Colon Carcinoma Metastatic in the Brain (tissue), 2 donors: ENCODE measurements around a stretch of chr6.

DNA sequence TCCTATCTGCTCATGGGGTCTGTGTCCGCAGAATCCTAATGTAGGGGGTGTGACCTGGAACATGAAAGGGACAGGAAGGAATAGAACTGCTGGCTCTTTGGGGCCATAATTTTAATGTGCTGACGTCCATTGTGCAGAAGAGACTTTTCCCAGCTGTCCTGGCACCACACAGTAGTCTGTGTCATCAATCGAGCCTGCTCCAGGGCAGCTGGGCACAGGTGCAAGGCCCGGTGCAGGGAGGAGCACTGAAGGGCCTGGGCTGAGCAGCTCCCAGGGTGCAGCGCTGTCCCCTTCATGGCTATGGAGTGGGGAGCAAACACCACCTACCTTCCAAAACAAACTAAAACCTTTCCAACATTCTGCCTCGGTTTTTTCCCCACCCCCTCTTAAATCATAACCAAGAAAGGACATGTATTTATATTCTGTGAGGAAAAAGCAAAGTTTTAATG is 8.2 kb downstream of the SLC22A3 start:
- PRO-cap, 2 experiments: no peak in any of the 2 experiments

DNA sequence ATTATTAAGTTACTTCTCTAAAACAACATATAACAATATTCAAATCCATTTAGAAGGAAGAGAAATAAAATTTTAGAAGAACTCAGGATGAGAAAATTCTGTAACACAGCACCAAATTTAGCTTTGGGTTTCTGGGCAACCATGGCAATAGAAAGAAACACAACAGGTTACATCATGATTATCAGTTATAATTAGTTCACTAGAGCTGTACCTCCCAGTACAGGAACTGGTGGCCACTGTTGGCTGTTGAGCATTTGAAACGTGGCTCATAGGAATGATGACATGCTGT is 23.8 kb upstream of the MAP3K4 start:
- PRO-cap, 2 experiments: no peak in any of the 2 experiments

- PRO-cap, 2 experiments: no peak in any of the 2 experiments
Measured at GRCh38 chr6:160978106-160978637, 13.4 kb upstream of the MAP3K4 start.

GRCh38 chr6:160992144-160992741 is 674 bp downstream of the MAP3K4 start:
- PRO-cap, 2 experiments: peak in 1 of 2 experiments; most common minus-strand start chr6:160992410 (in 1)

DNA sequence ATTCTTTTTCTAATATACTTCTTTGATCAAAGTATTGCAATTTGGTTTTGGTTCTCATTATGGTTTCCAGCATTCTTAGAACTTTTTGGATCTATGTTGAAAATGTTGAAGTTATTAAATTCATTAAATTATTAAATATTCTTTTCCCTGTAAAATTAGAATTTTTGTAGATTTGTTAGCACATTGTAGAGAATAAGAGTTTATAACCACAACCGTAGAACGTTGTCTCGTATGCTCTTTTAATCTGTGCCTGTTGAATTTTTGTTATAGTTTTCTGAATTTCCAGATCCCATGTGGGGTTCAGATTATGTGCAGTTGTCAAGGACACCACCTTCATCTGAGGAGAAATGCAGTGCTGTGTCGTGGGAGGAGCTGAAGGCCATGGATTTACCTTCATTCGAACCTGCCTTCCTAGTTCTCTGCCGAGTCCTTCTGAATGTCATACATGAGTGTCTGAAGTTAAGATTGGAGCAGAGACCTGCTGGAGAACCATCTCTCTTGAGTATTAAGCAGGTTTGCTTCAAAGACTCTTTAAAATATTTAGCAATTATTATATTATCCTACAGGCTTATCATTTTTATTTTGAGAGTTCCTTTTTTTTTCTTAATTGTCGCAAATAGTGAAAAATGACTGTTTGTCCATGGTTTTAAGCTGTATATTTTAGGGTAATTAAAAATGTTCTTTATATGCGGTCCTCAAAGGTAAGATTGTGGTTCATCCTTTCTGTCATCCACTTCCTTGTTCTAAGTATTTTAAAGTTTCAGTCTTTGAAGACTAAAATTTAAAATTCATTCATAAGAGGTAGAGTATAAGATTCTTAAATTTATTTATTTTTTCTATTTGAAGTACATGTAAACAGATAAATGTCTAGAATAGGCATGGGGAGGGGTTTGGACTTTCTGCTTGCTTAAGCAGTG is 79.0 kb downstream of the MAP3K4 start:
- PRO-cap, 2 experiments: no peak in any of the 2 experiments

- PRO-cap, 2 experiments: no peak in any of the 2 experiments
Measured at GRCh38 chr6:161098162-161098544, 106.6 kb downstream of the MAP3K4 start.

DNA sequence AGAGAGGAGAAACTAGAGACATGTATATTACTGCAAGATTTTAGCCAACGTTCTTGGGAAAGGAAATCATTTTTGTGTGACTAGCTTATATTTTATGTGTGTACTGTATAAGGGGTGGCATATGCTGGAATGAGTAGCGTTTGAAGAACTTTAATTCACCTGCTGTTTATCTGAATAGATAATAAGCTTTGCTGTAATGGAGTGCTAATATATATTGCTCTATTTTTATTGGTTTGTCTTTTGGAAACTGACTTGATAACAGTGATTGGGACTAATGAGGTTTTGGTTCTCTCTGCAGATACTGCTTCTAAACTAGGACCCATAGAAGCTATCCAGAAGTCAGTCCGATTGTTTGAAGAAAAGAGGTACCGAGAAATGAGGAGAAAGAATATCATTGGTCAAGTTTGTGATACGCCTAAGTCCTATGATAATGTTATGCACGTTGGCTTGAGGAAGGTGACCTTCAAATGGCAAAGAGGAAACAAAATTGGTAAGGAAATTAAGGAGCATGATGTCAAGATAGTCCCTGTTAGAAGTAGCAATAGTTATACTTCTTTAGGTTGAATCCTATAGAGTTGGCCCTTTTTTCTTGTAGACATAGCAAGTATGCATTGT is 114.8 kb downstream of the MAP3K4 start:
- PRO-cap, 2 experiments: no peak in any of the 2 experiments

- PRO-cap, 2 experiments: no peak in any of the 2 experiments
Measured at GRCh38 chr6:161111808-161112211, 120.2 kb downstream of the MAP3K4 start.

DNA sequence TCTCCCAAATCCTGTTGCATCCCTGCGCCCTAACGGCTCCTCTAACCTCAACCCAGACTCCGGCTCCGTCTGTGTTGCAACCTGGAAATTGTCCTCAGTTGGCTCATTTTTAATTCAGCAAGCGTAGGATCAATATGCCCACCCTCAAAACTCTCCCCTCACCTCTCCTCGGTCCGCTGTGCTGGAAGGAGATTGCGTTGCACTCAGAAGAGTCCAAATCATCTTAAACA is 409 bp upstream of the AGPAT4 start:
- PRO-cap, 2 experiments: no peak in any of the 2 experiments

DNA sequence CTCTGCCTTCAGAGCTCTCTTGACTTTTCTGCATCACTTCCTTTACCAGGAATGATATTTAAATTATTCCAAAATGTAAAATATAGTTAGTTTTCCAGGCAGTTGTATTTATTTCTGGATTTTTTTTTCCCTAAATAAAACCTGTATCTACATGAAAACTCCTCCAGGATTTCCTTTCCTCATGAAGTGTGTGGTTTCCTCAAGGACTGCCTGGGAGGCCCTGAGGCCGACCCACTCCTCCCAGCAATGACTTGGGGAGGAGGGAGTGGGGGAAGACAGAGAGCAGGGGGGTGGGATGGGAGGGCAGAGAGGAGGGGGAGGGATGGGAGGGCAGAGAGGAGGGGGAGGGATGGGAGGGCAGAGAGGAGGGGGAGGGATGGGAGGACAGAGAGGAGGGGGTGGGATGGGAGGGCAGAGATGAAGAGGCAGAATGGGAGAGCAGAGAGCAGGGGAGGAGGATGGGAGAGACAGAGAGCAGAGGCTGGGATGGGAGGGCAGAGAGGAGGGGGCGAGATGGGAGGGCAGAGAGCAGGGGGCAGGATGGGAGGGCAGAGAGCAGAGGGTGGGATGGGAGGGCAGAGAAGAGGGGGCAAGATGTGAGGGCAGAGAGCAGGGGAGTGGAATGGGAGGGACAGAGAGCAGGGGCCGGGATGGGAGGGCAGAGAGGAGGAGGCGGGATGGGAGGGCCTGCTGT is 161.9 kb upstream of the AGPAT4 start:
- PRO-cap, 2 experiments: no peak in any of the 2 experiments

DNA sequence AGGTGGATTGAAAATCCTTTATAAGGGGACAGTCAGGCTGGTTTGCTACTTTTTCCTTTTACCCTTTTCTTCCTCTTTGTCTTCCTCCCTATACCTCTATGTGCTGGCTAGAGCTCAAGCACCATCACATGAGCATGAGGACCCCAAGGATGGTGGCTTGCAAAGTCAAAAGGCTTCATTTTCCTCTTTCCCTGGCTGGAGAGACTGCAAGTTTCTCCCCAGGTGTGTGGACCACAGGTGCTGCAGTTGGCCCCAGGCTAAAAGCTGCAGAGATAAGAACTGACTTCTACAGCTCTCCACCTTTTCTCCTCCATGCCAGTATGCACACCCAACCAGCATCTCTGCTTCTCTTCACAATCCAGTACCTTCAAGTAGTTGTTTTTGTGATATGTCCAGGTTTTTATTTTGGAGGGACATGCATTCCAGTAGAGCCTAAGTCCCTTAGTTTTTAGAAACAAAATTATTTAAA is 29.2 kb downstream of the PRKN start:
- PRO-cap, 2 experiments: no peak in any of the 2 experiments

GRCh38 chr6:162856839-162857511 is 129.2 kb downstream of the PACRG start:
- PRO-cap, 2 experiments: no peak in any of the 2 experiments

- PRO-cap, 2 experiments: no peak in any of the 2 experiments
Measured at GRCh38 chr6:163148796-163149296, 265.7 kb upstream of the QKI start.

GRCh38 chr6:163260000-163260425 is 154.5 kb upstream of the QKI start:
- PRO-cap, 2 experiments: no peak in any of the 2 experiments

- PRO-cap, 2 experiments: no peak in any of the 2 experiments
Measured at GRCh38 chr6:163288684-163289032, 125.9 kb upstream of the QKI start.

DNA sequence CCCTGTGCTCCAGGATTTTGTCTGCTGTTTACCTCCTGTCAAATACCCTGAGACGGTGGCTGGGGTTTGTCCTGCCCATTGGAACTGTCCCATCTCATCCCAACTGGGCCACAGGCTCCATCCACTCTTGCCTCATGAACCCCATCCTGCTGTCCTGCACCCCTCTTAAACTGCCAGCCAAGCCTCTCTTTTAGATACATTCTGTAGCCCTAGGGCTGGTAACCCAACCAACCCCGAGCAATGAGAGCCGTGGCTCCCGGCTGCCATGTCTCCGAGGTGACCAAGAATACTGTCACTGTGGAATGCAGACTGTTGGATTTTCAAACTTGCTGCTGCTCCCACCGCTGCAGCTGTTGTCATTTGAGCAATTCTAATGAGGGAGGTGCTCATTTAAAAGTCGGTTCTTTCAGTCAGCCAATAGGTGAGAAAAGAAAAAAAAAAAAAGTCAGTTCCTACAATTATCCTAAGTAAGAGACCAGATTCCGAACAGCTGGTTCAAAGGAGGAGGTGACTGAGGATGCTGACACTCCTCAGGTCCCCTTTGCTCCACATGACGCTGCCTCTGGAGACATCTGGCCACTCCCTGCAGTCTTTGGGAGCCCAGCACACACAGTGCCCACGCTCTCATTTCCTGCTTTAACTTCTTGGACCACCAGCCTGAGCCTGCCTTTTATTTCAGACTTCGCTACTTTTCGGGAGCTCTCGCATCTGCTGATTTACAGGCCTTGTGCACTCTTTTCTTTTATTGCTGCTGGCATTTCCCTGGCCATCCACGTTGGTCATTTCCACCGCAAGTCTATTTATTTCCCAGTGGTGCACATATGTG is 72.9 kb upstream of the QKI start:
- PRO-cap, 2 experiments: no peak in any of the 2 experiments

DNA sequence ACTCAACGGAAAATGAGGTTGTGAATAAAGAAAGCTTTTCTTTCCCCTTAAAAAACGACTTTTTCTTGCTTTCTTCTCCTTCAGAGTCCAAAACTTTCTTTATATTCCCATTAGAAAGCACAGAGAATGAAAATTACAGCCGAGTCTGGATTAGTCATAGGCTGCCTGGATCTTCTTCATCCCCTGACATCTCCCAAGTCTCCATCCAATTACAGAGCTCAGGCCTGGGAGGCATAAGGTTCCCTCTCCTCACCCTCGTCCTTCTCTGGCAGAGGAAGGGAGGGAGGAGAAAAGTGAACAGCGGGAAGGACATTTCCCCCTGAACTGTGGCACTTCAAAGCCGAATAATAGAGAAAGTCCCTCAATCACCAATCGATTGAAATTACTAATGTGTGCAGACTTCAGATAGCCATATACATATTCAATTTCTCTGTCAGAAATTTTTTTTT is 28.0 kb upstream of the QKI start:
- PRO-cap, 2 experiments: no peak in any of the 2 experiments

DNA sequence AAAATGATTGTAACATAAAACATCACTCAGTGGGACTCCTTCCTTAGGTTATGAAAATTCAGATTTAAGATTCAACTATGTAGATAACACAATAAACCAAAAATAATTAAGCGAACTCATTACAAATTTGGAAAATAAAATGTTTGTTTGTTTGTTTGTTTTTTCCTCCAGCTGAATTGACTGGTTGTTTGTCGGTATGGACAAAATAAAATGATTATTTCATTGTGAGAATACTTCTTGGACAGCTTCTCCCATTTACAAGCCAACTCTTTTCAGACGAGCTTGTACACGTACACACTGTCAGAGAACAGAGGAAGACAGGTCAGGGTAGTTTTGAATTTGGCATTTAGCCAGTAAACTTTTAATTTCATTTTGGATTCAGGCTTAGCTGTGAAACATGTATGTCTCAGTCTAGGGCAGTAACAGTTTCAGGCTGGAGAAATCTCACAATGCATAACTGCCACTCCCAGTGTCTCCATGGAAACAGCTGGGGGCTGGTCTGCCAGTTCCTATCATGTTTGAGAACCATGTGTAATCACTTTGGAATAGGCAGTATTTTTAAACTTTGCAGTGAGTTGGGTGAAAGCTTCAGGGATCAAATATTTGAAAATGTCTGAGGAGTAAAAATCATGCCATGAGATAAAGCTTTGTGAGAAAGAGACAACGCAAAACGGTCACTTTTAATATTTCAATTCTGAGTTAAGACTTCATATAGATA is 22.0 kb upstream of the QKI start:
- PRO-cap, 2 experiments: no peak in any of the 2 experiments

DNA sequence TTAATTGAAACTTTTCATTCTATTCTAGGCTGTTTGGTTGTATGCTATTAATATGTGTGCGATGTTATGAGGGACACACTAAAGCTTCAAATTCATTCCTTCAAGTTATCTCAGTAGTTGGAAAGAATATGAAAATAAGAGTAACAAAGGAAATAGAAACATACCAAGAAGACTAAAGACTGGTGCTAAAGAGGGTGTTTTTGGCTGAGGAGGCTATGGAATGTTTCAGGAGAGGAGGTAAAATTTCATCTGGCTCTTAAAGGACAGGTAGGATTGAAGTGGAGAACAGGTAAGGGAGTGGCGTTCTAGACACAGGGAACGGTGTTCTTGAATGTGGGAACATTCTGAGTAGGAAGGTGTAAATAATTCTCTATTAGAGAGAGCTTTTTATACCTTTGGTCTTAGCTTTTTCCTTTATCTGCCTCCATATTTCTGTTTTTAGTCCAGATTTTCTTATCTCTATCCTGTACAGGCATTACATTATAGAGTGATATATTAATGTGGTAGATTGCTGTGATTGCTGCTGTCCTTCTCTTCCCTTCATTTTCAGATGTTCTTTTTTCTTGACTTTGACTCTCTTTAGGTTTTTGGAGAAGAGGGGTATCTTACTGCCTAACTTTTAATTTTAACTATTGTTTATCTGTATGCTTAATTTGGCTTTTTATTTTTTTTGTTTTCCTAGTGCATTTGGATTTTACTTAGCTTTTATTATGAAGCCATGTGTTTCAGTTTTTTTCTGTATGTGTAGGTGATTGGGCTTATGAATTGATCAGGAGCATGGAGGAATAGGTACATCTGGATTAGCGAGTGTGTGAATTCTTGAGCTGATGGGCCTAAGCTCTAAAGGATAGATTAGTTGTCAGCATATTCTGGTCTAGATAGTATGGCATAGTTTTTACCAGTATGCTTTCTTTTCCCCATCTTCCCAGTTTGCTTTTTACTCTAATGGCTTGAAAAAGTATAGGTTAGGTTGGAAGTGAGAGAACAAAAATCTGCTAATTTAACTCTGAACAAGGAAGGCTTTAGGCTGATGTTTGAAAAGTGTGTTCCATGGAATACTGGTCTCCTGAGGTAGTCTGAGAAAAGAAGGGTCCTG is 15.6 kb downstream of the QKI start:
- PRO-cap, 2 experiments: no peak in any of the 2 experiments

GRCh38 chr6:163469965-163471035 is 55.8 kb downstream of the QKI start:
- PRO-cap, 2 experiments: no peak in any of the 2 experiments